Measurements from ENCODE around the gene AKAP3.

- PRO-cap: no peak
Measured at GRCh38 chr12:4530993-4531642, 7.2 kb downstream of the C12orf4 start.

DNA sequence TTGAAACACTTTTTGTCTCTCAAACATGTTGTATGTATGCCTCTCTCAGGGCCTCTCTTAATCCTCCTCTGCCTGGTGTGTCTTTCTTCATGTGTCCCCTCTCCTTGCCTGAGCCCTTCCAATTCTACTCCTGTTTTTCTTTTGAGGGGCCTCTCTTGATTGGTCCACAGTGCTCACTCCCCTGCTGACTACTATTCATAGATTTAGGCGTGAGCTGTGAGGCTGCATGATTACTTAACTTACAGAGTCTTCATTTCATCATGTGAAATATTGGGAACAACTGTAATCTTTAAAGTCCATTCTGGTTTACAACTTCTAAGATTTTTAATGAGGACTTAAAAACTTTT is 4.9 kb upstream of the DYRK4 start:
- PRO-cap: no peak

GRCh38 chr12:4648421-4649683 is at the start of gene AKAP3:
AKAP3 (minus strand) TSS chr12:4649051.
- PRO-cap: bidirectional peak, plus-strand start at chr12:4648726, minus-strand start at chr12:4648584; bidirectional peak, plus-strand start at chr12:4649104, minus-strand start at chr12:4648988; bidirectional peak, plus-strand start at chr12:4649399, minus-strand start at chr12:4649286

- PRO-cap: no peak
Measured at GRCh38 chr12:4766312-4766822, 42.8 kb upstream of the KCNA6 start.

DNA sequence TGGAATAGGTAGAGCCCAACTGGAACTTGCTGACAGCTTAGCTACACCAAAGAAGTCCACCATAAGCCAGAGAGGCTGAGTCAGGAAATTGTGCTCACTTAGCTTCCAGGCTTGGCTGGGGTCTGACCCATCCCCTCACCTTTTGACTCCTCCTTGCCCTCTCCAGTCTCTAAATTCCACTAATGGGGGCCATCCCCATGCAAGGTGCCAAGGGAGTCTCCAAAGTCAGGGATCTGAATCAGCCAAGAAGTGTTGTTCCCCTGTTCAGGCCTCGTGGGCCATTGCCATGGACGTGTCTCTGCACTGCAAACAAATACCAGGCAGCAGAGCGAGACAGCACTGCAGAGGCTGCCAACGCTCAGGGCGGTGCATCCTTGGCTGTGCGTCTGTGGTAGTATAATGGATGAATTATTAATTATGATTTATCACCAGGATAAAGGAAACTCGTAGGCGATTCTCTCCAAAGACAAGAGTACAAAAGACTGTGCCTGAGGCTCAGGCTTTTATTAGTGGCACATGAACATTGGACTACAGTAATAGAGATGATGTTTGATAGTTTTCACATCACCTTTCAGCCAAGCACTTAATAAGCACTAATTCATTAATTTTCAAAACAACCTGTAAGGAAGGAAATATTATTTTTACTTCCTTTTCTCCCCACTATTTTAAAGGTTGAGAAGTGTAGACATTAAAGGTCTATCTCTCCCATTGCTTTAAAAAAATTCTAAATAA is 122.2 kb upstream of the NTF3 start:
- PRO-cap: no peak

- PRO-cap: no peak
Measured at GRCh38 chr12:5333039-5333451, 98.9 kb upstream of the NTF3 start.

GRCh38 chr12:5967449-5967804 is 22.4 kb upstream of the ANO2 start:
- PRO-cap: no peak

DNA sequence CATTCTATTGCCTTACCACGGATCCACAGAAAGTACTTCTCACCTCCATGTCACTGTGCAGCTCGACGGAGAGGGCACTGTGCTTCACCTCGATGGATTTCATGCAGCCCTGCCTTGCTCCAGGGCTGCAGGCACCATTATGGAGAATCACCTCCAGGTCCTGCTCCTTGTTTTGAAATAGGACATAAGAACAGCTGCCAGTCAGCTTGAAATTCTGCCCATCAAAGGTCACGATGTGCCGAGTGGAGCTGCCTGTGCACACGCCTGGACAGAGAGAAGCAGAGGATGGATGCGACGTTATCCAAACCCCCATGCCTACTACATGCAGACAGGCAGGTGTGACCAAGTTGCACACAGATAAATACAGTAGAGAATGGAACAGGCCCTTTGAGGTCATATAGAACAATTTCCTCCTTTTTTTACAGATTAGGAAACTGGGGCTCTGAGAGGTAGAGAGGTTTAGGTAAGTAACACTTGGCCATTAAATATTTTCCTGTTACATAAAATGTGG is 51.0 kb upstream of the ANO2 start:
- PRO-cap: no peak

DNA sequence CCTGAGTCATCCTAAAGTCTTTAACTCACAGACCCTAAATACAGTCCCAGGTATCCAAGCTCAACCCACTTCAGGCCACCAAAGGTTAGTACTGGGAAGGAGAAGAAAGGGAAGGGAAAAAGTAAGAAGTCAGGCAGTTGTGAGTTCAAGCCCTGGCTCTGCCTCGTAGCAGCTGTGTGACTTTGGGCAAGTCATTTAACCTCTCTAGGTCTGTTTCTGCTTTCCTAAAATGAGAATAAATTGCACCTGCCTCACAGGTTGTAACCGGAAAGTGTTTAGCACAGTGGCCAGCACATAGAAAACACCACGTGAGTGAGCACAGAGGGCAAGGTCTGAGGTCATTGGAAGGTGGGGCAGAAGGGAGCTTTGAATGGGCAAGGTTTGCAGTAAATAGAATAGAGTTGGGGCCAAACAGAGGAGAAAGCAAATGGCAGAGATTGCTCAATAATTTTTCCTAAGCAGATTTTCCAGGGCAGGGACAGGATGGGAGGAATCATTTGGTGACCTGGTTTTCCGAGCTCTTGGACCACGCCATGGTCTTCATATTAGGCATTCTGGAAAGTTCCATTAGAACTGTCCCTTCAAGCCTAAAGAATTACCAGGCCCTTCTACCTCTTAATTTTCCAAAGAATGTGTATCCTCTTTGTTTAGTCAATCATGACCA is 54.0 kb downstream of the VWF start:
- PRO-cap: no peak

- PRO-cap: no peak
Measured at GRCh38 chr12:6140892-6141455, 16.5 kb upstream of the VWF start.

GRCh38 chr12:6159884-6160422 is 35.5 kb upstream of the VWF start:
- PRO-cap: no peak

GRCh38 chr12:6214413-6215600 is 14.6 kb downstream of the CD9 start:
- PRO-cap: unidirectional peak, plus-strand start at chr12:6214684

GRCh38 chr12:6215601-6216841 is 15.8 kb downstream of the CD9 start:
- PRO-cap: bidirectional peak, plus-strand start at chr12:6216213, minus-strand start at chr12:6216109

- PRO-cap: bidirectional peak, plus-strand start at chr12:6229650, minus-strand start at chr12:6229453
Measured at GRCh38 chr12:6228945-6229865, 29.0 kb downstream of the CD9 start.

GRCh38 chr12:6307516-6307804 is 3.0 kb upstream of the PLEKHG6 start:
- PRO-cap: no peak

DNA sequence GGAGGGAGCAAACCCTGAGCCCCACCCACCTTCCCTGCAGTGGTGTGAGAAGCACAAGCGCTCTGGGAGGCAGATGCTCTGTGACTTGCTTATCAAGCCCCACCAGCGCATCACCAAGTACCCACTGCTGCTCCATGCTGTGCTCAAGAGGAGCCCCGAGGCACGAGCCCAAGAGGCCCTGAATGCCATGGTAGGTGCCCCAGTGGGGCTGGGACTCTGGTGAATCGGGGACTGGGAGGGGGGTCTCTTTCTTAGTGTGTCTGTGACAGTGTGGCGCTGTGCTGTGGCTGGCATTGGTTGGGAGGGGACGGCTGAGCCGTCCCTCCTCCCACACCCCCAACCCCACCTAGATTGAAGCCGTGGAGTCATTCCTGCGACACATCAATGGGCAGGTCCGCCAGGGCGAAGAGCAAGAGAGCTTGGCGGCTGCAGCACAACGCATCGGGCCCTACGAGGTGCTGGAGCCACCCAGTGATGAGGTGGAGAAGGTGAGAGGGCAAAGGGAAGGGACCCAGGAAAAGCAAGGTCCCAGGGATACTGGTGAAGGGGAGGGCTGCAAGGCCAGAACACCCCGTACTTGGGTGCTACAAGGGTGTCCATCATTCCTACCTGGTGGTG is 7.1 kb downstream of the PLEKHG6 start:
- PRO-cap: no peak

DNA sequence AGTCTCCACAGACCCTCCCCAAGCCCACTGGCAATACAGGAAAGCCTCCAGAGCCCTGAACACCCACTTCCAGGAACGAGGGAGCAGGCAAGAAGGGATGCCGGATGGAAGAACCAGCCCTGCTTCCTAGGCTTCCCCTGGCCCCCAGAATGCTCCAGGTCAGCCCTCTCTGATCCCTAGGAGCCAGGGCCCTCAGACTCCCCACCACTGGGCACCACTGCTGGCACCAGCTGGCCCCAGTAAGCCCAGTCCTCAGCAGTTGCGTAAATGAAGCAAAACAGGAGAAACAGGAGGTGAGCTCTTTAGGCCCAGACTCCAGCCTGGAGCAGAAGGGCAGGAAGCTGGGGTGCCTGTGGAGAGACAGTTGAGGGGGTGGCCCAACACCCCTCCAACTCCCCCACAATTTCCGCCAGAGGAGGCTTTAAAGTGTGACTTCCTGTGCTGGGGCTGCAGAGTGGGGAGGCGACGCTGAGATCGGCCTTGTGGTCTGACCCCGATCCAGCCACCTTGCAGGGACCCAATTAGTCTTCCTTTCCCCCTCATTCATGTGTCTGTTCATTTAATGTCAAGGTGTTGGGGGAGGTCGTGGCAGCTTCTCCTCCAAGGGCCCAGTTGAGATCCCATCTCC is 4.8 kb downstream of the TNFRSF1A start:
- PRO-cap: no peak

DNA sequence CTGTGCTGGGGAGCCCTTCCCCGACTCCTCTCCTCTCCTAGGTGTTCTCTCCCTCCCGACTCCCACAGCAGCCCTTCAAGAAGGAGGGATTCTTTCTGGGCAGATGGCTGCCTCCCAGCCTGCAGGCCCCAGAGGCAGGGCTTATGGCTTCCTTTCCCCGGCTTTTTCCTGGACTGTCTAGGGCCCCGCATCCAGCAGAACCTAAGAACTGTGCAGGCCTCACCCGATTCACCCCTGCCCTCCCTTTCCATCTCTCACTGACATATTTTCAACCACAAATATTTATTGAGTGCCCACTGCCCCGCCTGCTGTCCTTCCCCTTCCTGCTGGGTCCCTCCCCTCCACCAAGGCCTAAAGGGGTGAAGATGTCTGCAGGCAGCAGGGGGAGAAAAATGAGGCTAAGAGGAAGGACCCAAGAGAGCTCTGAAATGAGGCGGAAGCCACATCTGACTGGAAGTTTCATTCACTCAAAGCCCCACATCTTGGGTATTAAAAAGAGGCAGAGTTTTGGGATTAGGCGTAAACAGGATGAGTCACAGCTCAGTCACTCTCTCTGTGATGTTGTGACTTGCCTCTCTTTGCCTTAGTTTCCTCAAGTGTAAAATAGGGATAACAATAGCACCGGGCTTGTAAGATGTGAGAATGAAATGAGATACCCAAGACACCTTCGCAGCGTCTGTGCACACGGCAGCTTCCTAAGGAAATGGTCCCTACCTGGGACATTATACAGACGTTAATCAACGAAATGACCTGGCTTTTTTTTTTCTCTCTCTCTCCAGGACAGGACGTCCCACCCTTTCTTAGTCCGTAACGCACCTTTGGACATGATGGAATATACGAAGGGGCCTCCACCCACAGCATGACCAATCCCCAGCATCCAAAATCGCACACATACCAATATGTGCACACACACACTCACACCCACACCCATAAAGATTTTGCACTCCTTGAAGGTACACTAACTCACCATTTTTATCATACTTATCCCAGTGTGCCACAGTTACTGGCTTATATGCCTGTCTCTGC is 2.7 kb downstream of the SCNN1A start:
- PRO-cap: bidirectional peak, plus-strand start at position 381 of the sequence, minus-strand start at position 175 of the sequence

- PRO-cap: no peak
Measured at GRCh38 chr12:6390800-6391979, 7.2 kb downstream of the LTBR start.

GRCh38 chr12:6461637-6462674 is 8.5 kb downstream of the VAMP1 start:
- PRO-cap: no peak

Data from type B pancreatic cell (in vitro differentiated cells).